Penis (tissue), 1 donor: ENCODE results near the genes INO80D and DYTN.

DNA sequence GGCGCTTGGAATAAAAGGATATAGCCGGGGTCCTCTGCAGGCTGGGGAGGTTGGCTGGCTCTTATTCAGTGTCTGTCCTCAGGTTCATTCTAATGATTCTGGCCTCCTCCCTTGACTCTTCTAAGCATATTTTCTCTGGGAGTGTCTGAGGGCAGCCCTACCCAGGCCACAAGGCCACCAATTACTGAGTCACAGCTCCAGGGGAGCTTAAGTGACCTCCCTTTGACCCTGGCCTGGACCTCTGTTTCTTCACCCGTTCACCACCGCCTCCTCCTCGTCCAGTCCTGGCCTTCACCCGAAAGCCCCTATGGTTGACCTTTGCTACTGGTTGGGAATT lies 72.5 kb downstream of the NRP2 start:
- PRO-cap: no peak

DNA sequence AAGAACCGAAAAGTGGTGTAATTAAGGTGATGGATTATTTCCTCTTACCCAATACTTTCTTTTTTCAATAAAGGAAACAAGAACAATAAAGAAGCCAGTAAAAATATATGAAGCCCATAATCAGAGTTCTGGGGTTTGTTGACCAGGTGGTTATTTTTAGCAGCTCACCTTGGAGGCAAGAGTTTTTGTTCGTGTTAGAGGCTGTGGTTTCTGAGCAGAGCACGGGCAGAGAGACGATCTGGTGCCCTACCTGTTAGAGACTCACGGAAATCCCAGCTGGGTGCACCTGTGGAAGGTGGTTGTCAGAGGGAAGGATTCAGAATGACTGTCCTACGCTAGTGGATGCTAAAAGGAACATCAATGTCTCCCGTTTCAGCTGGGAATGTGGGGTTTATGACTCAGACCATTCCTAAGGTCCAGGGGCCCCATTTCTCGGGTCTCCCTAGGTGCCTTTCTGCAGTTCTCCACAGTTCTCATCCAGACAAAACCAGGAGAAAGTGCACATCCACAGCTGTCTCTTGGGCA lies 87.6 kb downstream of the NRP2 start:
- PRO-cap: no peak

- PRO-cap: no peak
These were observed 14.3 kb downstream of the INO80D start for GRCh38 chr2:206071424-206072296.

DNA sequence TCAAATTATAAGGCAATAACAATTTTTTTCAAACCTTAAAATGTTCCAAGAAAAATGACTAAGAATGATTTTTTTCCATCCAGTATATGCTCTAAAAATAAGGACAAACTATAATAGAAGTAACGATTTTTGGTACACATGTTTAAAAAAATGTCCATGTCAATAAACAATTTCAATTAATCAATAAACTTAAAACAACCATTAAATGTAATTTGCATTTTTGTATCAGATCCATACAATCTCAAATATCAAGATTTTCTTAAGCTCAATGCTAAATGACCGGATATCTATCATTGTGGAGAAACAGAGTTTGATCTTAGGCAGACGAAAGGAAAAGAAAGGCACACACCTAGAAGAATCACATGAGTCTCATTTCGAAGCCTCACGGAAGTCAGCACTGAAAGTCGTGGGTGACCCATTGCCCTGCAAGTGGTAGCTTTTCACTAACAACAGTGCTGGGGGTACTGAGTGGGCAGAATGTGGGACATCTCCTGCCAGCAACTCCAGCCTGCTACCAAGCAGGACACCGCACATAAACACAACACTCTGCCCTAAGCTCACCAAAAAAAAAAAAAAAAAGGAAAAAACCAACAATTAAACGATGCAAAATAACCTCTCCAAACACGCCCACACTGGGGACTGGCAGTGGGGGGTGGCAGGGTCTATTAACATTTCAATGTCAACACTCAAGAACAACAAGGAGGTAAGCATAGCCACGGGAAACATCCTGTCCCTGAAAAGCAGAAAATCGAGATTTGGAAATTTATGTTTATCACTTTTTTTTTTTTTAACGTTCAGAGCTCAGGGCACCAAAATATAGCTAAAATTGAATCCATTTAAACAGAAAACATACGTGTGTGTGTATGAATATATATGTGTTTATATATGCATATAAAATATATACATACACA lies 2.4 kb downstream of the INO80D start:
- PRO-cap: no peak

DNA sequence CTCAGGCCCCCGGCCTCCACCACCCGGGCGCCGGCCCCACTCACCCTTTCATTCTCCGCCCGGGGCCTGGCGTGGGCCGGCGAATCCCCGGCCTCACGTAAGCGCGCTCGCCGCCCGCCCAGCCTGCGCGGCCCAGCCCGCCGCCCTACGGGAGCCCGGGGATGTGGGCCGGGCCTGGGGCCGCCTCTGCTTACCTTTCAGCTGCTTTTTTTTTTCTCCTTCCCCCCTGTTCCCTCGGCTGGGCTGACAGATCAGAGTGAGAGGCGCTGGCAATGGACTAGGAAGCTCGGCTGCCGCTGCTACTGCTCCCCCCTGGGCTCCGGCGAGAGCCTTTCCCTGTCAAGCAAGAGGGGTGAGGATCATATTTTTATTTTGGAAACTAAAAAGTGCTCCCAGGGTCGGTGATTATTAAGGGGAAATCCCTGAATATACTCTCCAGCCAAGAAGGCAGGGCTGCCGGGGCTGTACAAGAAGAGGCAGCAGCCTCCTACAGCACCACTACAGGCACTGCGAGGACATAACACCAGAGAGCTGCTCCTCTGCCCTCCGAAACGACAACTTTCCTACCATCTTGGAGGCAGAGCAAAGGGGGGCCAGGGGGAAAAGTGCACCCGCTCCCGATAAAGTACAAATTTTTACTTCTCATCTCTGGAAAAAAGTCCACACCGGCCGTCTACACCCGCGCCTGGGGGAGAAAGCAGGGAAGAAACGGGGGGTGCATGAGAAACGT lies at the start of gene INO80D:
Gene INO80D (minus strand): TSS at position 468 of the 730 bp plus-strand sequence.
- PRO-cap: bidirectional peak, plus-strand start at position 254 of the sequence, minus-strand start at position 258 of the sequence; bidirectional peak, plus-strand start at position 498 of the sequence, minus-strand start at position 562 of the sequence

DNA sequence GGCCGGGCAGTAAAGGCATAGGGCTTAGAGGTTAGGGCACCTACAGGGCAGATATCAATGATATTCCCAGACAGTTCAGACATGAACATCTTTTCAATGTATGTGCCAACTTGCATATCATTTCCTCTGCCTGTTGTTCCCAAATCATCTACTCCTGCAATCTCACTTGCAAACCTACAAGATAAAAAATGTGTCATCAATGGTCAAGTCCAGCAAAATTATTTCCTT lies 12.4 kb downstream of the NDUFS1 start:
- PRO-cap: no peak

DNA sequence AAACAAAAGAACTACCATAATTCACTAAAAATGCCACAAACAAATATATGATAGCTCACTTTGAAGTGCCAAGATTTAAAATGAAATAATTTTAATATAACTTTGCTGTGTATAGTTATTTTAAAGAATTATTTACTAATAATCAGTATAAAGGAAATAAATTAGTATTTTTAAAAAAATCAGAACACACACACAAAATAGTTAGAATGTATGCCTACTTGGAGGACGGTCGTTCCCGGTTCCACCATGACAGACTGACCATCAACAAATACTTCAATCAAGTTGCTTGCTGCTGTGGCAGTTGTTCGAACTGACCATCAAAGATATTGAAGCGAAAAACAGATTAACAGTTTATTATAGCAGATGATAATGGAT lies 7.1 kb downstream of the NDUFS1 start:
- PRO-cap: no peak

- PRO-cap: no peak
These were observed 2.7 kb downstream of the EEF1B2 start for GRCh38 chr2:206162276-206162998.

DNA sequence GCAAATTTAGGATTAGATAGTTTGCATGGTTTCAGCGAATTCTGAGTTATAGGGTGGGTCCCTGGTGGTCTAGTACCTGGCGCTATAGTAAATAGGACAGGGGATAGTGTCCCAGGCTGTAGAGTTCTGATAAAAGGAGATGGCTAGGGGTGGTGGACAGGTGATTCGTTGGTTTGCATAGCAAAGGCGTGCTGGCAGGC lies 7.0 kb upstream of the ZDBF2 start:
- PRO-cap: no peak

- PRO-cap: no peak
These were observed 11.0 kb downstream of the DYTN start for GRCh38 chr2:206707243-206707618.

GRCh38 chr2:206718139-206718558 lies at the start of gene DYTN:
Gene DYTN (minus strand): TSS chr2:206718396.
- PRO-cap: no peak

GRCh38 chr2:207037496-207038202 lies 98.3 kb downstream of the CPO start:
- PRO-cap: no peak

DNA sequence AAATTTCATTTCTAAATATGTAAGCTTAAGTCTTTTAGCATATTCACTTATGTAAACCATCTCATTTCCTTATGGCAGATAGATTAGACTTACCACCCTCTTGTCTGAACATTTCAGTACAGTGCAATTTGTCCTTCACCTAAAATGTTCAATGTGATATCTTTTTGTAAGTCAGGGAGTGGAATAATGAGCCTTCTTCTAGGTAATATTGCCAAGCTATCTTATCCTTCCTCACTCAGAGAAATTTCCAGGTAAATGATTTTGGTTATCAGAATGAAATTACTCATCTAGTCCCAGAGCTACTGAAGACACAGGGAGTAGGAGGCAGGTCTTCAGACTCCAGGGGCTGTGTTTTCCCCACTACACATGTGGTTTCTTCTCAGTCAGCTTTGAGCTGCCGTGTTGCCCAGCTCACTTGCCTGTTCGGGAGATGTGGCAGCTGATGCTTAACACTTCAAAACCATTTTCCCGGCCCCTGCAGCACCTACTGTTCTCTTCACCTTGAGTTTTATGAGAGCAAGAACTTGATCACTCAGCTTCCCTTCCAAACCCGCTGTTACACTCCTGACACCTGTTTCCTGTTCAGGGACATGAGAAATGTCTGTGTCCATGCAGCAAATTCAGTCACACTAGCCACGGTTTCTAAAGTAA lies 92.1 kb downstream of the KLF7 start:
- PRO-cap: no peak

DNA sequence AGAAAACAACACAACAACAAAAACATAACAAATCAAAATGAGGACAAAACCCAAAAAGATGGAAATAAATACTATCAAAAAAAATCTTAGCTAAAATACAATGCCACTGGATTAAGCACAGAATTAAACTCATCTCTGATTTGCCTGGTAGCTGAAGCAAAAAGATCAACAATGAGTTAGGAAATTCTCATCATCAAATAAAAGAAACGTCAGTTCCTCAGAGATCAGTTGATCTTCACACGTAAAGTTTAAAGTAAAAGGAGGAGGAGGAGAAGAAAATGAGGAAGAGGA lies 22.7 kb downstream of the KLF7 start:
- PRO-cap: no peak

DNA sequence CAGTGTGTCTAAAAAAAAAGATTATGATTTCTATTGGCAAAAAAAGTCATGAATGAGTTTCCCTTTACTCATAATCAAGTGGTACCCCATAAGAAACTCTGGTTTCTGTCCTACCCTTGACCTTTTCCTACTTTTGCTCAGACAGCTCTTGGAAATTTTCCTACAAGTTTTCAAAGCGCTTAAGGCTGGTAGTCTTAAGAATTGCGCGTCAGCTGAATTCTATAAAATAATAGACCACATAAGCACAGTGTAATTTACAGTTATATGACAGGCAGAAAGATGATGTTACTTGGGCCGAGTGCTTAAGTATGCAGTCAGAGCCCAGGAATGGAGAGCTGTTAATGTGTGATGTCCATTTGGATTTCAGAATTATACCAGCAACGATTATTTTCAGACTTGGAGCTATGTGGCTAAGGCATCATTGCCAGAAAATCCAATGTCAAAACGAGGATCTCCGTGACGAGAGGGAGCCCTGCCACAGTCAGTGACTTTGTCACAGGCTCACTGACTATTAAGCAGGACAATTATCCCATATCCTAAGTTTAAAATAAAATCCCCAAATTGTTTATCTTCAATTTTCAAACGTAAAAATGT lies 3.5 kb downstream of the KLF7 start:
- PRO-cap: no peak

GRCh38 chr2:207164499-207165353 lies 1.0 kb downstream of the KLF7 start:
- PRO-cap: bidirectional peak, plus-strand start at chr2:207164691, minus-strand start at chr2:207164553; unidirectional peak, plus-strand start at chr2:207165052; bidirectional peak, plus-strand start at chr2:207165208, minus-strand start at chr2:207165231

DNA sequence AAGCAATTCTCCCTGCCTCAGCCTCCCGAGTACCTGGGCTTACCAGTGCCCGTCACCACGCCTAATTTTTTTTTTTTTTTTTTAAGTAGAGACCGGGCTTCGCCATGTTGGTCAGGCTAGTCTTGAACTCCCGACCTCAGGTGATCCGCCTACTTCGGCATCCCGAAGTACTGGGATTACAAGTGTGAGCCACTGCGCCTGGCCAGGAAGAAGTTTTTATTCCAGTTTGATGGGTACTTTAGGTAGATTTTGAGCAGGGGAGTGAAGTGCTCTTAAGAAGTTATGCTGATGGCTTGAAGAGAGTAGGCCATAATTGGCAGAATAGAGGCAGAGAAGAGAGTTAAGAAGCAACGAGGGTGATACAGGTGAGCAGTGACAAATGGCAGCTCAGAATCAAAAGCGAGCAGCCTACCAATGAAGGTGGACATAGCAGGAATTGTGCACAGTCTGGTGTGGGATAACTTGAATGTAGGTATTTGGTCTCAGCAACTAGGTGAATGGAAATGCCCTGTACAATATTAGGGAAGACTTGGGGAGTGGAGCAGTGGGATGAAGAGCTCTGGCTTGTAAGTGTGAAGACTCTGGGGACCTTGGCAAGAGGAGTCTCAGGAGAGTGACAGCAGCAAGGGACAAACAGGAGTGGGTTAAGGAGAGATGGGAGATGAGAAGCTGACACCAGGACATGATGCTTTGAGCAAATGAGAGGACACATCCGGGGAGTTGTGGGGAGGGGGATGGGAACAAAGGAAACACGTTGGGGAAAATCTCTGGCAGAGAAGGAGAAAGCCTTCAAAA lies 25.0 kb downstream of the FZD5 start:
- PRO-cap: no peak

DNA sequence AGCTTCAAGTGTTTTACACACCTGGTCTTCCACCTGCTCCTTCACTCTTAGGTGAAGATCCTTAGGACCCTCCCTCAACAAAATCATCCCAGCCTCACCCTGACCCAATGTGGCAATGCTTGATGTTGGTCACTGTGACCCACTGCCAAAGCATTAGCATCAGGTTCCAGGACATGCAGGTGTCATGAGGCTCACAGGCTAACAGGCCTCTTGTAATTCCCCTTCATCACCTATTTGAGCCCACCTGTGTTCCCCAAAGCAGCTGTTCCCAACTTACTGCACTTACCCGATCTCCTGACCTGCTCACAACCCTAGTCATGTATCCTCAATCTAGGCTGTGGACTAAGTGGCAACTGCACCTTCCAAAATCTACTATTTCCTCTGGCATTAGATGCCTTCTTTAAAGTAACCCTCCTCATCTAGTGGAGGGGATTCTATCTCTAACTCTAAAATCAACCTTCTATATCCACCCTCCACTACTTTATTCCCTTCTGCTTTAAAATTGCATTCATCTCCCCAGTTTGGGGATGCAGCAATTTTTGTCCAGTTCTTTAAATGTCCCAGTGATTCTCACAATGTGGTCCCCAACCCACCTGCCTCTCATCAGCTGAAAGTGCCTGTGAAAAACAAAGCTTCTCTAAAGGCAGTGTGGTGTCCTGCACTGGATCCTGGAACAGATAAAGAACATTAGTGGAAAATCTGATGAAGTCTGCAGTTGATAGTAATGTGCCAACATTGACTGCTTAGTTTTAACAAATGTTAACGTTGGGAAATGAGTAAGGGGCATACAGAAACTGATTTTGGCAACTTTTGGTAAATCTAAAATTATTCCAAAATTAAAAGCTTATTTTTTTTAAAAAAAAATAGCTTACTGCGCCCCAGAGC lies 9.5 kb downstream of the FZD5 start:
- PRO-cap: no peak

DNA sequence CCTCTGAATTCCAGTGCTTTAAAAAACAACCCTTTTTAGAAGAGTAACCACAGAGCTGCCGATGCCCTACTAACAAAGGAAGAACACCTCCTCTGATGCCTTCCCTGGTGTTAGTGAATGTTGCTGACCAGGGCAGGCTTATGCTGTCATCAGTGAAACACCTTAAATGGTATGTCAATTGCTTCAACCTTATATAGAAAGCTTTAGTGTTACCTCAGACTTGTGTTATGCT lies 79.7 kb upstream of the FZD5 start:
- PRO-cap: no peak

GRCh38 chr2:207934657-207935206 lies 90.6 kb downstream of the PLEKHM3 start:
- PRO-cap: no peak